HEK293 (cell line): ENCODE results near the gene LPAR5.

GRCh38 chr12:5581799-5582291 is 149.9 kb downstream of the NTF3 start:
- PRO-cap: no peak
- RRBS, 2 experiments: 91 to 100% methylated on average over 1 of the region's 8 CpGs

- PRO-cap: no peak
- RRBS, 2 experiments: 100% methylated on average over 1 of the region's 17 CpGs; no CpG with 5 or more reads in 1 of the 2 experiments
Measured at GRCh38 chr12:6207015-6207972, 7.1 kb downstream of the CD9 start.

DNA sequence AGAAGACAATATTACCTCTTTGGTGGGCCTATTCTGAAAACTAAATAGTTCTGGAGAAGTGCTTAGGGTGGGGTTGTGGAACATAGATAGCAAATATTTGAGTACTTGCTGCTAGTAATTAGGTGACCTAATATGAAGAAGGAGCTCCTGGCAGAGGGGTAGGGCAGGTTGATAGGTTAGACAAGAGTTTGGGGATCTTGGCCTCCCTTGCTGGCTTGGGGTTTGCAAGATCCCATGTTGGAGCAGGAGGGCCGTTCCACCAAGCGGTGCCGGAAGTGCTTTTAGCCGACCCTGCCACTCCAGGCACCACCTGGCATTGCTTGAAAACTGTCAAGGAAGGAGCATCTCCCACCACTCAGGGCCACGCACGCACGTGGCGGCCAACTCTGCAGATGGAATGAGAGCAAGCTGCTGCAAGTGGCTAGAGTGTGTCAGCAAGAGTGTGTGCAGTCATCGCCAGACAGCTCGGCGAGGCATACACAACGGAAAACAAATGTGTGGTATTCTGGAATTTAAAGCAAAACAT is 11.0 kb downstream of the CD9 start:
- PRO-cap: no peak
- RRBS, 2 experiments: no CpG with 5 or more reads among the region's 12 CpGs

GRCh38 chr12:6214413-6215600 is 14.6 kb downstream of the CD9 start:
- PRO-cap: no peak
- RRBS, 2 experiments: no CpG with 5 or more reads among the region's 18 CpGs

- PRO-cap: no peak
- RRBS, 2 experiments: no CpG with 5 or more reads among the region's 13 CpGs
Measured at GRCh38 chr12:6266989-6267766, 43.3 kb upstream of the PLEKHG6 start.

DNA sequence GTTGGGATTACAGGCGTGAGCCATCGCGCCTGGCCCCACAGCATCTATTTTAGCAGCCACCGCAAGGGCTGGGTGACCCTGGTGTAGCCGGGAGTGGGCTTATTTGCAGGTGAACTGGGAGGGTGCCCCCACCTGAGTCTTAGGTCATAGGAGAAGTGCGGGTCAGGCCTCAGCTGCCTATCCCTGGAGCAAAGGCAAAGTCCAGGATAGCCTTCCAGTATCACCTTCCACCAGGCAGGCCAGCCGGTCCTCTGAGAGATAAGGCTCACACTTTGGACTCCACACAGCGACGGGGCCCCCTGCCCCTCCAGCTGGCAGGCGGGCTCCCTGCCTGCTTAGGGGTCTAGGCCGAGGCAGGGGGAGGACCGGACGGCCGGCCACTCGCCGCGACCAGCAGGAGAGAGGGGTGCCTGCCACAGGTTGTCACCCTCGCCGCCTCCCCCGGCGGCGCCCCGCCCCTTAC is 495 bp upstream of the PLEKHG6 start:
- PRO-cap: no peak
- RRBS, 2 experiments: 78 to 96% methylated on average over 6 of the region's 23 CpGs

DNA sequence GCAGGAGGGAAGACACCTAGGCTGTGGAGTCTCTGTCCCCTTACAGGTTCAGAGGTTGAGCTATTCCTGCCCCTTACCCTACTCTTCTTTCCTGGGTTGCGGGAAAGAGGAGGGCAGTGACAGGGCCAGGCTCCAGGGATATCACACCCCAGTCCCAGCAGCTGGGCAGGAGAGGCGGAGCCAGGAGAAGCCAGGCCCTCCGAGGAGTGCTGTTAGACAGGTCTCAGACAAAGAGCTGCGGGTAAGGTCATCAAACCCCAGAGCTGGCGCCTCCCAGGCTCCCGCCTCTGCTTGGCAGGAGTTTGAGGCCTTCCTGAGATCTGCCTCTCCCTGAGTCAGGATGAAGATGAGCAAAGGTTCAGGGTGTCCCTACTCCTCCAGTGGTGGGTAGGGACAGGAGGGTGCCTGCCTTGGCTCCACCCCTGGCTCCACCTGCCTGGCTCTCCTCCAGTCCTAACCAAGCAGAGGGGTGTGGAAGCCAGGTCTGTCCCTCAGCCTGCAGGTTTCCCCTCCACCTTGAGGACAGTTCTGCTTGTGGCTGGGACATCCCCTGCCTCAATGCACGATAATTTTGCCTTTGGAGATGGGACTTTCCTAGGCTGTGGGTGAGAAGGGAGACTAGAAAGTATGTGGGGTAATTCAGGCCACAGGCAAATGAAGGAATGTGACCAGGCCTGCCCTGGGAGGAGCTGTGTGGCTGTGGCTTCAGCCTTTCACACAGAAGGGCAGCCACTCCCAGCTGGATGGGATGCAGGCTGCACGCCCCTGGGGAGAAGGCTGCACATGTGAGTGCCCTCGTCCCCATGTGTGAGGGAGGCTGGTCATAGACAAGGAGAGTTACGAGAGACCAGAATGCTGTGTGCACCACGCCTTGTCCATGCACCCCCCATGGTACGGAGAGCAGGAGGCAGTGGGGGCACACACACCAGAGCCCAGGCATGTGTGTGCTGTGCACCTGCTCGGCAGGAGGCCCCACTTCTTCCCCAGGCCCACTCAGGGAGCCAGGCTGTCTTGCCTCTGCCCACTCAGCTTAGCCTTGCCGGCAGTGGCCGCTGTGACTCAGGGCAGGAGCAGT is 2.3 kb downstream of the PLEKHG6 start:
- PRO-cap: no peak
- RRBS, 2 experiments: no CpG with 5 or more reads among the region's 15 CpGs

DNA sequence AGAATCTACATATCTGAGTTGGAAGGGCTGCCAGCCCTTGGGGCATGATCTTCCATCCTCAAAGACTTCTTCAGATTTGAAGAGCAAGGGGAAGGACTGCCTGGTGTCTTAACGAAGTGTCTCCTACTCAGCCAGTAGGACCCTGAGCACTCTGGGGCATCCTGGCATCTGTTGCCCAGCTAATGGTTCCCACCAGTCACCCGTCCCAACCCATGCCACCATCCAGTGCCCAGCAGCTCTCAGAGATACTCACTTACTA is 9.1 kb downstream of the TNFRSF1A start:
- PRO-cap: no peak
- RRBS, 2 experiments: no CpG with 5 or more reads among the region's 2 CpGs

DNA sequence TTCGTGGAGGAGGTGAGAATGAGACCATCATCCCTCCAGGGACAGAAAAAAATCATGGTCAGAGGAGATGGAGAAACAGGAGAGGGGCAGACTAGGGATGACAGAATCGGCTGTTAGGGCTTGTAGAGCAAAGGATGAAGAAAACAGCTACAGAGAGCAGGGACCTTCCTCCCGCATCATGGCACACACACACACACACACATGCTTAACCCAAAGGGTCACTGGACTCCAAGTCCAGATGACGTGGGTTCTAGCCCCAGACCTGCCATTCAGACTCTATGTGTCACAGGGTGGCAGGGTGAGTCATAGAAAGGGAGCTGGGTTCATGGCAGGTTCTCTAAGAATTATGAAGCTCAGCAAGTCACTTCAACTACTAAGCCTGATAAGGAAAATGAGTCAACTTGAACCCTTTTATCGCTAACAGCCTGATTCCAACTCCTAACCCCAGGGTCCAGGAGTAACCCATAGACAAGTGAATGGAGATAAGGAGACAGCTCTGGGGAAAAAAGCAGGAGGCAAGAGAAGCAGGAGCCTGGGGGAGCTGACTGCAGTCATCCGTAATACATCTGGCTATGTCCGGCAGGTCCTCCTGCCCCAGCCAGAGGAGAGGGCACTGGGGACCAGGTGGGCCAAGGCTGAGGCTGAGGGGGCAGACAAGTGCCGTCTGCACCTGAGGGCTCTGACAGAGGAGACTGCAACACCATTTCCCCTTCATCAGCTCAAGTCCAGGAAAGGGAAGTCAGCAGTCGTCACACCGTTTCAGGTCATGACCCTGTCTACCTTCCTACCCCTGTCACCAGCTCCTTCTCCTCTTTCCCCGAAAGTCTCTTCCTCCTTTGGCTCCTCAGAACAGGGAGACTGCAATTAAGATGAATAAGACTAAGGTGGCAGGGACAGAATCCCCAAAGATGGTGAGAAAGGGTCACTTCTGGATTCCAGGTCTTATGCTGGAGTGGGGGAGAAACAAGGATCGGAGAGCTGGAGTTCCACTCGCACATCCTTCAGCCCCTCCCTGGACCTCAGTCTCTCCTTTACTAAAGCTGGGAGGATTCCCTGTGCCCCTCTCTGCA is 3.7 kb upstream of the TNFRSF1A start:
- PRO-cap: no peak
- RRBS, 2 experiments: no CpG with 5 or more reads among the region's 13 CpGs

GRCh38 chr12:6355479-6355939 is 13.6 kb upstream of the TNFRSF1A start:
- PRO-cap: no peak
- RRBS, 2 experiments: no CpG with 5 or more reads among the region's 6 CpGs

GRCh38 chr12:6376947-6377261 is 1.5 kb upstream of the SCNN1A start:
- PRO-cap: no peak
- RRBS, 2 experiments: no CpG with 5 or more reads among the region's 4 CpGs

DNA sequence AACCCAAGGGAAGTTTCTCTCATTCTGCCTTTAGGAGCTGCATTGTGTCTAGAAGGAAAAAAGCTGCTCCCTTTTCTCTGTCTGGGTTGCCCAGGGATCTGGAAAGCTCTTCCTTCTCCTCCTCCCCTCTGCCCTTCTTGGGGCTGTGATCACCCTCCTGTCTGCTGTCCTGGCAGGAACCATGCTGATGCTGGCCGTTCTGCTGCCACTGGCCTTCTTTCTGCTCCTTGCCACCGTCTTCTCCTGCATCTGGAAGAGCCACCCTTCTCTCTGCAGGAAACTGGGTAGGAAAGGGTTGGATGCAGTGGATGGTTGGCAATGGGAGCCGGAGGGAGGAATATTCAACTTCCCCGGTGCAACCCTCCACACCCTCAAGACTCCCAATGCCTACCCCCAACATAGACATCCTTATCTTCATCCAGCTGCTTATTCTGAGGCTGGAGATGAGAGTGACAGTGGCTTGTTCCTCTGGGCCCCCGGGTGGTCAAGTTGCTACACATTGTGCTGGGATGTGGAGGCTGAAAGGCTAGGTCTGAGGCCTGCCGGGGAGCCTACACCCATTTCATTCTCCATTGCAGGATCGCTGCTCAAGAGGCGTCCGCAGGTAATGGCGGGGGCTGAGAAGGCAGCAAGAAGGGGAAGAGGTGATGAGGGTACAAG is 4.4 kb downstream of the LTBR start:
- PRO-cap: no peak
- RRBS, 2 experiments: 58 to 84% methylated on average over 2 of the region's 10 CpGs

DNA sequence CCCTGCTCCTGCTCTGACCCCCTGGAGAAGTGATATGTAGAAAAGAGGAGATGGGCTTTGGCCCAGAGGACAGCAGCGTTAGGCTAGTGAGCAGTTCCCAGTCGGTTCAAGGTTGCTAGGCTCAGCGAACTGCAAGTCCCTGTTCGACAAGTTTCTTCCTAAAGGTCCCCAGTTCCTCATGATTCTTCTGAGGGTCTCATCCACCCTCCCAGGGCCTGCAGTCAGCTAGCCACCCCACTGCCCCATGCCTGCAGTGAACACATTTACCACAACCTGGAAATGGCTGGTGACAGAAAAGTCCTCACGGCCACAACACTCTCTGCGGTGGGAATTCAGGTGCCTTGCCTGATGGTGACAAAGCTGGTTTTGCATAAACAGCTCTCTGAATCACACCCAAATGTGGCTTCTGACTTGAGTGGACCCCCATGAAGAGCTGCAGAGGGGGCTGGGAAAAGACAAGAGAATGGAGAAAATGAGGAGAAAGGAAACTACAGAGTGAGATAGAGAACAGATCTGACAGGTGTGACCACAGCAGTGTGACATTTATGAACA is 1.4 kb upstream of the CD27 start:
- PRO-cap: no peak
- RRBS, 2 experiments: no CpG with 5 or more reads among the region's 6 CpGs

DNA sequence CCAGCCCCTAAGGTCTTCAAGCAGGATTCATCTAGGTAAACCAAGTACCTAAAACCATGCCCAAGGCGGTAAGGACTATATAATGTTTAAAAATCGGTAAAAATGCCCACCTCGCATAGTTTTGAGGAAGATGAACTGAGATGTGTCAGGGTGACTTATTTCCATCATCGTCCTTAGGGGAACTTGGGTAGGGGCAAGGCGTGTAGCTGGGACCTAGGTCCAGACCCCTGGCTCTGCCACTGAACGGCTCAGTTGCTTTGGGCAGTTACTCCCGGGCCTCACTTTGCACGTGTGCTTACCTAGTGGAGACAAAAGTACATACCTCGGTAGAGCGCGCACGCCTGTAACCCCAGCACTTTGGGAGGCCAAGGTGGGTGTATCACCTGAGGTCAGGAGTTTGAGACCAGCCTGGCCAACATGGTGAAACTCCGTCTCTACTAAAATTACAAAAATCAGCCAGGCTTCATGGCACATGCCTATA is 4.6 kb downstream of the GAPDH start:
- PRO-cap: no peak
- RRBS, 2 experiments: no CpG with 5 or more reads among the region's 13 CpGs

- PRO-cap: no peak
- RRBS, 2 experiments: 7 to 42% methylated on average over 4 of the region's 13 CpGs
Measured at GRCh38 chr12:6554851-6555205, 1.0 kb downstream of the IFFO1 start.

GRCh38 chr12:6569748-6570594 is 1.9 kb upstream of the NOP2 start:
- PRO-cap: no peak
- RRBS, 2 experiments: no CpG with 5 or more reads among the region's 15 CpGs

DNA sequence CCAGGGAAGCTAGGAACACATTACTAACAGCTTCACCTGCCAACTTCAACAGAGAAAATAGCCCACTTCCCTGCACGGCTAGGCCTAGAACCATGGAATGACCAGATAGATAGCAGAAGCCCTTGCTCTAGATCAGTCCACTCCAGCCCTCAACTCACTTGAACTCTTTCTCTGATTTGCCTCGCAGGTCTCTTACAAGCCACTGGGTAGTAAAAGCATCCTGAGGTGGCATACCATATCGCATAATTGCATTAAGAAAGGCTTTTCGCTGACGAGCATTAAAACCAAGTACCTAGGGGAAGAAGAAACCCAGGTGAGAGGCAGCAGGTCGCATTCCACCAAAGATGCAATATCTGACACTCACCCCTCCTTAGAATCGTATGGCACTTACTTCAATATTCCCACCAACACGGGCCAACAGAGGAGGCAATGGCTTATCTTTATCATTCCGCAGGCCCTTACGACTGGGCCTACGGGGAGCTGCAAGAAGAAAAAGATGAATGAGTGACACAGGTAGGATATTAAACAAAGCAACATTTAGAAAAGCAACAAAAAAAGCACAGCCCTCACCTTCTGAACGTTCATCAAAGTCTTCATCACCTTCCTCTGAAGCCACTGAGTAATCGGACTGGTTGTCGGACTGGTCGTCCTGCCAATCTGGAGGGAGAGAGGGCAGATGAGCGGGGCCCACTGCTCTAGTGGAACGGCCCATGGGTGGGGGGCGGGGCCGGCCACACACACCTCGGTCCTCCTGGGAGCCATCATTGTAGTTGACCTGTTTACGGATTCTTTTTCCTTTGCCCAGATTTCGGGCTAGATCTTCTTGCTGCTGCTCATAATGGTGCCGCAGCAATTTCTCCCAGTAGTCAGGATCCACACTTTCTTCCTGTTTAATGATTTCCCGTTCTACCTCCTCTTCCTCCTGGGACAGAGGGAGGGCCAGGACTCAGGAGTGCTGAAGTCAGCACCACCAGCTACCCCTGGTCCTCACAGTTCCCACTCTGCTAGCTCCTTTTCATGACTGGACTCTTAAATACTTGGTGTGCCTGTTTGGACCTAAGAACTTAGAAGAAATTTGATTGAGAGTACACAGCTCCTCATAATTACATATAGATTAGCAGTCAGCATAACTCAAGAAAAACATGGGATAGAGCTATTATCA is 14.7 kb upstream of the NOP2 start:
- PRO-cap: no peak
- RRBS, 2 experiments: no CpG with 5 or more reads among the region's 24 CpGs

GRCh38 chr12:6584327-6584751 is 16.2 kb upstream of the NOP2 start:
- PRO-cap: no peak
- RRBS, 2 experiments: no CpG with 5 or more reads among the region's 10 CpGs

DNA sequence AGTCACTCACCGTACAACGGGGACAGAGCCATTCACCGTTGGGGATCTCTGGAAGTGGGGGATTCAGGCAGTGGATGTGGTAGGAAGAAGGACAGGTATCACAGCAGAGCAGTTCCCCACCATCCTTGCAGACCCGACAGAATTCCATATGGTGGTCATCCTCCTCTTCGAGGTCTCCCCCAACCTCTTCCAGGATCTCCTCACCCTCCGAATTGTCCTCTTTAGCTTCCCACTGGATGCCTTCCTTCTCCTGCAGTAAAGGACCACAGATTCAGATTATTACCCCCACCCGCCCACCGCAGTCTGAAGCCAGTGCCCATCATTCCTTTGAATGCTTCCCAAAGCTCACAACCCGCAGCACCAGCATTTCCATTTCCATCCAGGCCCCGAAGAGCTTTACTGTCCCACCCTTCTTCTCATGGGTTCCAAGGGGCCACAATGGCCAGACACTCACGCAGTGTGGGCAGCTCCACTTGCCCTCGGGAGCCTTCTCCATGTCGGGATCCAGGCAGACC is 7.4 kb downstream of the CHD4 start:
- PRO-cap: no peak
- RRBS, 2 experiments: no CpG with 5 or more reads among the region's 13 CpGs

GRCh38 chr12:6635837-6636671 is at the start of gene LPAR5:
Gene LPAR5 (minus strand): TSS chr12:6635959.
- PRO-cap: no peak
- RRBS, 2 experiments: no CpG with 5 or more reads among the region's 19 CpGs